Epithelial cell of alveolus of lung (primary cell): ENCODE data around the gene ACSF3.

- RAMPAGE, long total RNA, result no peak
- RRBS, result under 1% methylated on average over 4 of the region's 30 CpGs
Measured at GRCh38 chr16:88706637-88707203, 417 bp downstream of the CTU2 start.

DNA sequence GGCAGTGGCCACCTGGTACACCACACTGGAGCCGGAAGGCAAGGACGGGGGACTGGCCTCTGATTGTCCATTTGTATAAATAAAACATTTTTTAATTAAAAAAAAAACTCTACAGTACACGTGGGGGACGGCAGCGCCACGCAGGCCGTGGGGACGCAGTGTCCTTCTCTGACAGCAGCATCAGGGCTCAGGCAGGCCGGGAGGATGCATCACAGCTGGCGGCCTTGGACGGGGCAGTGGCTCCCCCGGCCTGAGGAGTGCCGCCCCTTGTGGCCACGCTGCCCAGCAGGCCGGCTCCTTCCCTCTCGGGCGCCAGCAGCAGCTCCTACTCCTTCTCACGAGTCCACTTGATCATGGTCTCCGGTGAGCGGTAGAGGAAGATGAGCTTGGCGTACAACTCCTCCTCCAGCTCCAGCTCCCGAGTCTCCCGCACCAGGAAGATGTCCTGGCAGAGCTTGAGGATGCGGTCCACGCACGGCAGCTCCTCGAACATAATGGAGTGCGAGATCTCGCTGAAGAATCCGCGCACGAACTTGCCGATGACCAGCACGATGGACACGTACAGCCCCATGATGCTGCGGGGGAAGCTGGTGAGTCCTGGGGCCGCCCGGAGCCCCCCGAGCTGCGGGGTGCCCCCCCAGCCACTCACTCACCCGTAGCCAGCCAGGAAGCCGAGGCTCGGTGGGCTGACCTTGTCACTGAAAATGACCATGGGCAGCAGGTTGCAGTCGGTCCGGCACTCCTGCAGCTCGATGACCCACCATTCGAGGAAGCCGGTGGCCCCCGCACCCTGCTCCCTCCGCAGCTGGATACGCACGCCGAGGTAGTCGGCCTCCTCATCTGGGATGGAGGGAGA, 9.2 kb downstream of the CTU2 start:
- RAMPAGE, long total RNA, result no peak
- RRBS, result 67% methylated on average over 10 of the region's 54 CpGs

- RAMPAGE, long total RNA, result no peak
- RRBS, result no CpG with 5 or more reads among the region's 11 CpGs
Measured at GRCh38 chr16:88783265-88783812, 1.7 kb downstream of the PIEZO1 start.

- RAMPAGE, long total RNA, result no peak
- RRBS, result 2% methylated on average over 56 of the region's 104 CpGs
Measured at GRCh38 chr16:88784033-88785049, 679 bp downstream of the PIEZO1 start.

DNA sequence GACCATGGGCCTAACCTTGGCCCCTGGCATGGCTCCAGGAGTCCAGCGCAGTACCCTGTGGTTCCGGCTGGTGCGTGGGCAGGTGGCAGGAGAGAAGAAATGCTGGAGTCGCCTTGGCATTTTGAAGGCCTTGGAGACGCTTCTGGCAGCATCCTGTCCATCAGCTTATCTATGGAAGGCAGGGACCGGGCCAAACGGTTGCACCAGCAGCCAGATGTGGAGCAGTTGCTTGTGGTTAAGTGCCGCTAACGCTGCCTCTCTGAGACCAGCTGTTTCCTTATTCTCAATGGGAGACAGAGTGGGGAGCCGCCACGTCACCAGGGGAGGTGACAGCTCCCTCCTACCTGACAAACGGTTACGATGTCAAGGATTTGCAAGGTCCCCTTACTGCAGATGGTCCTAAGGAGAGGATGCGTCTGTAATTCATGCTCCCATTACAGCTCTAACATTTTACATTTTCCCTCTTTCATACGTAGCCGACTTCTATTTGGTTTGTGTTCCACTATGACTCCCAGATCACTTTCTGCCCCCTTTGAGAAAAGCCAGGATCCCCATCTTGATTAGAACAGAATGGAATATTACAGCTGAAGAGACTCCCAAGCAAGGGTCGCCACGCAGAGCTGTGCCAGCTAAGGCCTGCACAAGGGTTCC, 3.6 kb upstream of the CDT1 start:
- RAMPAGE, long total RNA, result no peak
- RRBS, result no CpG with 5 or more reads among the region's 18 CpGs

DNA sequence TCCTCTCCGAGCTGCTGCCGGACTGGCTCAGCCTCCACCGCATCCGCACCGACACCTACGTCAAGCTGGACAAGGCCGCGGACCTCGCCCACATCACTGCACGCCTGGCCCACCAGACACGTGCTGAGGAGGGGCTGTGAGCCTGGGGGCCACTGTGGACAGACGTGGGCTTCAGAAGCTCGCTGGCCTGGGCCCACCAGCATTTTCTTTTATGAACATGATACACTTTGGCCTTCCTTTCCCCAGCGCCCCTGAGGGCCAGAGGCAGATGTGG, 3.7 kb downstream of the APRT start:
- RAMPAGE, long total RNA, result no peak
- RRBS, result no CpG with 5 or more reads among the region's 14 CpGs

- RAMPAGE, long total RNA, result no peak
- RRBS, result 3% methylated on average over 10 of the region's 57 CpGs
Measured at GRCh38 chr16:88810595-88811696, 782 bp downstream of the APRT start.

GRCh38 chr16:88900565-88901062, 34.2 kb upstream of the PABPN1L start:
- RAMPAGE, long total RNA, result no peak
- RRBS, result 4% methylated on average over 3 of the region's 17 CpGs

GRCh38 chr16:88925004-88925939, 51.7 kb downstream of the CBFA2T3 start:
- RAMPAGE, long total RNA, result no peak
- RRBS, result 58% methylated on average over 24 of the region's 41 CpGs

DNA sequence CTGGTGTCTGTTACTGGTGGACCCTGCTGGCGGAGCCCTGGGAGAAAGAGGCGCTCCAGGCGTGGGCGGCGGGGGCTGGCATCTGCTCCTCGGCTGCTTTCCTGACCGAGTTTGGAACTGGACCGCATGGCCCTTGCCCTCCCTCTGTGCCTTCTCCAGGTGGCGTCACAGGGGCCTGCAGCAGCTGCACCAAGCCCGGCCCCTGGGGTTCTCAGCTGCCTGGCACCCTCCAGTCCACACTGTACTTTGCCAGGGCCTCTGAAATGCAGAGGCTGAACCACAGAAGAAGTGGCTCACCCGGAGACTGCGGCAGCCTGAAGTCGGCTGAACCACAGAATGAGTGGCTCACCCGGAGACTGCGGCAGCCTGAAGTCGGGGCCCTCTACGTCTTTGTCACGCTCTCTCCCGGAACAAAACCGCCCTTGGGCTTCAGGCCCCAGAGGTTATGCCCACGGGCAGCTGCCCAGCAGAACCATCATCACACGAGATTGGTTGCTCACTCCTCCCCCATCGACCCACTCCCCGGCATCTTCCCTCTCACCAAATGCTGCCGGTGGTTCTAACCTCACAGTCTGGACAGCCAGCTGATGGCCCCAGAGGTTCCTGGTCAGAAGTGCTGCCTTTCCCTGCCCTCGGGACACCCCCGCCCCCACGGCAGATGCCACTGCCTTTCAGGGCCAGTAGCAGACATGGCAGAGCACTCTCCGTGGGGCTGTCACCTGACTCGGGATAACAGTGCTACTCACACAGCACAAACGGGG, 20.2 kb downstream of the CBFA2T3 start:
- RAMPAGE, long total RNA, result no peak
- RRBS, result 89% methylated on average over 9 of the region's 31 CpGs

DNA sequence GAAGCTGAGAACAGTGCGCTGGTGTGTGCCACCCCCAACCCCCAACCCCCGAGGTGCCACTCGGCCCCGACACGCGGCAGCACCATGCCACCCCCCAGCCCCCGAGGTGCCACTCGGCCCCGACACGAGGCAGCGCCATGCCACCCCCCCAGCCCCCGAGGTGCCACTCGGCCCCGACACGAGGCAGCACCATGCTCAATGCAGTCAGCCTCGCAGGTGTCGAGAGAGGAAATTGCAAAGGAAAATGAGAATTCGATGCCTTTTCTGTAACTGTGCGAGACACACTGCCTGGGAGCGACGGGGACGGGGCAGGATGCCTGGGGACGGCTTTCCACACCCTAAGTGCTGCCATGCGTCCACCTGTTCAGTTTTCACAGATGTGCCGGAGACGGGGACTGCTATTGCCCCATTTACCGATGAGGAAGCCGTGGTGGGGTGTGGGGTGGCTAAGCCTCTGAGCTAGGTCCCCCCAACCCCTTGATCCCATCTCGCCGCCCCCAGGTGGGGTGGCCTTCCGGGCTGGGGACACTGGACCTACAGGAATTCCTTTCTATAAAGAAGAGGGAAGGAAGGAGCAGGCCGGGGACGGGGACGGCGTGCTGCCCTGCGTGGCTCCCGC, 9.8 kb downstream of the CBFA2T3 start:
- RAMPAGE, long total RNA, result no peak
- RRBS, result no CpG with 5 or more reads among the region's 37 CpGs

- RAMPAGE, long total RNA, result no peak
- RRBS, result 36% methylated on average over 6 of the region's 26 CpGs
Measured at GRCh38 chr16:88972766-88973765, 3.9 kb downstream of the CBFA2T3 start.

DNA sequence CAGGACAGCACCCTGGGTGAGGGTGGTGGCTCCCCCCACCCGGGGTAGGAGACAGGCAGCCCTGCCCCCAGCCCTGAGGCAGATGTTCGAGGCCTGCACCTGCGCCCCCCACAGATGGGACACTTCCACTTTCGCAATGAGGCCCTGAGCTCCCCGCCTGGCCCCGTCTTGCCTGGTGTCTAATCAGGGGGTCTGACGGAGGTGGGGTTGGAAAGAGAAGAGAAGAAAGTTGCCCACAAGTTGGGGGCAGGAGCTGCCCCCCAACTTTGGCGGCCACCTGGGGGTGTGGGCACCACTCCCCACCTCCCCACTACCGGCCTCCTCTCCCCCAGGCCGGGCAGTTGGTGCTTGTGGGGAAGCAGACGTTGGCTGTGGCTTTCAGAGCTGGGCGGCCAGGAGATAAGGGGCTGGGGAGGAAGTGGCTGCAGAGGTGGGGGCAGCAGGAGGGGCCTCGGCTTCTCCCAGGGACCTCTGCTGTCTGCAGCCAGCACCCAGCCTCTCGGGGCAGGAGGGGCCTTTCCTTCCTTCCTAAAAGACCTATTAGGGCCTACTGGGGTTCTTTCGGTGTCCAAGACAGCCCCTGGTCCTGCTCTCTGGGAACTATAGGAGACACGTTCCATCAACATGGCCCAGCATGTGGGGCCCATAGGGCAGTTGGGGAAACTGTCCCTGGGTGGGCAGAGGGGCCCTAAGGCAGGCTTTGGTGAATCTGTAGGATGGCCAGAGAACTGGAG, 1.9 kb upstream of the CBFA2T3 start:
- RAMPAGE, long total RNA, result no peak
- RRBS, result no CpG with 5 or more reads among the region's 16 CpGs

DNA sequence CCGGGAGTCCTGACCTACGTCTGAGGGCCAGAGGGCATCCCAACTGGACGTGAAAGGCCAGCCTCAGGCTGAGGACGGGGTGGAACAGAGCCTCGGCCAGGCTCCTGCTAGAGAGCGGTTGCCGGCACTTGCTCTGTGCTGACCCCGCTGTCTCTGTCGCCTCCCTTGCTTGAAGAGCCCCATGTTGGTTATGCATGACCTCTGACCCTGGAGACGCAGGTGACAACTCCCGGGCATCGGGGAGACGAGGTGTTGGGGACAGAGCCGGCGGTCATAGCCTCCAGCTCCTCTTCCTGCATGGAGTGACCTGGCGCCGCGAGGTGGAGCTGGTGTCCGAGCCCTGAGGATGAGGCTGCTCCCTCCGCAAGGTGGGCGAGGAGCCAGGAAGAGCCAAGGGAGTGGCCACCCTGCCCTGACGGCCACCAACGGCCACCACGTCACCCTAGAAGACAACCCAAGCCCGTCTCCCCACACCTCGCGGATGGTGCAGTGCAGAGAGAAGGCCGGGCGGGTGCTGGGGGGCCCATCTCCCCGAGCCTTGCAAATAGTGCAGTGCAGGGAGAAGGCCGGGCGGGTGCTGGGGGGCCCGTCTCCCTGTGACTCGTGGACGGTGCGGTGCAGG, 40.3 kb upstream of the ACSF3 start:
- RAMPAGE, long total RNA, result no peak
- RRBS, result no CpG with 5 or more reads among the region's 36 CpGs

DNA sequence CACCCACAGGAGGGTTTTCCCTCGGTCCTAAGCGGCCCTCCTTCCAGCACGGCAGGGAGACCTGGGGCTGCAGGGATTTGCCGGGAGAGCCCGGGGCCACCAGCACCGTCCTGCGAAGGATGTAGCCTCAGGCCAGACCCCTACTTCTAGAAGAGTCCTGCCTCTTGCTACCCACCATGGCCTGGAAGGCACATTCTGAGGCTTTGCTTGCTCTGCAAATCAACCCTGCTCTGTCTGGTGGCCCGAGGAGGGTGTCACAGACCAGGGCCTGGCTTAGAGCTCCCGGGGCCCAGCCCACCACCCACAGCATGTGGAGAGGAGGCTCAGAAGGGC, 28.9 kb upstream of the ACSF3 start:
- RAMPAGE, long total RNA, result no peak
- RRBS, result 72% methylated on average over 3 of the region's 9 CpGs

- RAMPAGE, long total RNA, result no peak
- RRBS, result 2% methylated on average over 10 of the region's 75 CpGs
Measured at GRCh38 chr16:89093527-89094024, at the start of gene ACSF3. Gene ACSF3 (plus strand): TSS chr16:89093852.

DNA sequence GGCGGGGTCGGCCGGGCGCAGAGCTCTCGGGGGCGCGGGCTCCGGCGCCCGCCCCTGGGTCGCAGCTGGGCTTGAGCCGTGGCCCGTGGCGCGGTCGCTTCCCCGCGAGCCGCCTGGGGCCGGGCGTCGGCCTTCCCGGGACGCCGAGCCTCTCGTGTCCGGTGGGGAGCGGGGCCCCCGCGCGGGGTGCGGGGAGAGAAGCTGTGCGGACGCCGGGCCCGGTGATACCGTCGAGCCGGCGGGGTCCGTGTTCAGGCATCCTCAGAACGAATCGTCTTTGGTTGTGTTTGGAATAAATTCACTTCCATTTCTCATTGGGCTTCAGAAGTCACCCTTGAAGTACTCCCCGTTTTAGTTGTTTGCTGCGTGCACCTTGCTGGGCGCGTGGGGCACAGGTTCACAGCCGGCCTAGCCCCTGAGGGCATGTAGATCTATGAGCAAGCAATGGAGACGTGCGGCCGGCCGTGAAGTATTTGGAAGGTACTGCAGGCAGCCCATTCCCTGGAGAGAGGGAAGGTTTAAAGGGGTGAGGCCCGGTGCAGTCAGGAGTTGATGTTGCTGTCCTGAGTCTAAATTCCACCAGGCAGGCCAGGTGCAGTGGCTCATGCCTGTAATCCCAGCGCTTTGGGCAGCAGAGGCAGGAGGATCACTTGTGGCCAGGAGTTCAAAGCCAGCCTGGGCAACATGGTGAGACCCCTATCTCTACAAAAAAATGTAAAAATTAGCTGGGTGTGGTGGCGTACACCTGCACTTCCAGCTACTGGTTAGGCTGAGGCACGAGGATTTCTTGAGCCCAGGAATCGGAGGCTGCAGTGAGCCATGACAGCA, 587 bp downstream of the ACSF3 start:
- RAMPAGE, long total RNA, result no peak
- RRBS, result 2% methylated on average over 23 of the region's 57 CpGs

DNA sequence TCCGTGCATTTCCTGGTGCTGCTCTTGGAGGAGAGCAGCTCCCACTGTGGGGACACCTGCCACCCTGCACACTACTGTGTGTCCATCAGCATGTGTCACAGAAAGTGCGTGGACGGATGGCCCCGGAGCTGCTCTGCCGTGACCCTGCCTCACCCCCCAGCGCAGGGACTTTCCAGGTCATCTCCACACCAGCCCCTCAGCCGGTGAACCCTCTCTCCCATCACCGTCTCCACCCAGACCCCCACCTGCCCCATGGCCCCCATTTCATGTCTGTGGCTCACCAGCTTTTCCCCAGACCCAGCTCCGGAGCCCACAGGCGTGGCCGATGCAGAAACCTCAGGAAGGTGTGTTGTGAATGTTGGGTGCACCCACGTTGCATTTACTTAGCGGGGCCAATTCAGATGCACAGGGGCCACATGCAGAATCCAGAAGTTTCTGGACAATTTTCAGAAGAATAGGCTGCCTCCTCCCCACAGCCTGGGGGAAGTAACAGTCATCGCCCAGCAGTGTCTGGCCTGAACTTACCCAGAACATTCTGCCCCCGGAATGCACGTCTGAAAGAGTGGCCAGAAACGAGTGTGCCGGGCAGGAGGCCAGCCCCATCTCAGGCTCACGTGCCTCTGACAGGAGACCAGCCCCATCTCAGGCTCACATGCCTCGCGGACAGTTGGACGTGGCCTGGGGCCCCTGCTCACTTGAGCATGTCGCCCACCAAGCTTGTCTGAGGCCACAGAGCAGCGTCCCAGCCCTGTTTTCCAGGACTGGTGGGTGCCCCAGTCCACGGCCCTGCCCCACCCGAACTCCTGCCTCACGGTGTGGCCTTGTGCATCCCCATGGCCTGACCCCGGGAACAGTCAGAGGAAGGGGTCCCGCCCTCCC, 16.6 kb upstream of the CDH15 start:
- RAMPAGE, long total RNA, result no peak
- RRBS, result 45% methylated on average over 7 of the region's 29 CpGs

DNA sequence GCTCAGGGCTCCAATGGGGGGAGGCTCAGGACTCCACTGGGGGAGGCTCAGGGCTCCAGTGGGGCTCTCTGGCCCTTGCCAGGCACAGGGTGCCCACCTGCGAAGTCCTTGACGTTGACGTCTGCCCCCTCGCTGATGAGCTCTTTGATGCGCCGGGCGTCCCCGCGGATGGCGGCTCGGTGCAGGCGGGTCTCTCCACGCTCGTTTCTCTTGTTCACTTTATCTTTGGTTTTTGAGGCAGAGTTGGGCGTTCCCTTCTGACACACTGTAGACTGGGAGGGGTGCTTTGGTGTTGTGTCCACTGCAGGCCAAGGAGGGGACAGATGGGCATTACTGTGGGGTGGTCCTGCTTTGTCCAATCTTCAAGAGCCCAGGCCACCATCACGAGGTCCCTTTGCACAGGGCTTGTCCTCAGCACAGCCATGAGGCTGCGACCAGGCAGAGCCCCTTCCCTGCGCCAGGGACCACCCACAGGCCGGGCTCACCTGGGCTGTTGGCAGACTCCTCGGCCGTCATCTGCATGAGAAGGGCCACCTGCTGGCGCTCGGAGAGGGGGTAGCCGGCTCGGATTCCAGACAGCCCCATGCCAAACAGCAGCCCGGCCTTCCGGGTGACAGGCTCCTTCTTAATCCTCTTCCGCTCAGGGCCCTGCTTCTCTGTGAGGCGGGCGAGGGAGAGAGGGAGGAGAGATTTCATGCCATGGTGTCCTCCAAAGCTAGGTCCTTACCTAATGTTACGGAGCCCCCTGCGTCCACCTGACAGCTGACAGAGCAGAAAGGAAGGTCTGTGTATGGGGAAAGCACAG, 73.2 kb downstream of the ZNF778 start:
- RAMPAGE, long total RNA, result no peak
- RRBS, result 34% methylated on average over 7 of the region's 32 CpGs

DNA sequence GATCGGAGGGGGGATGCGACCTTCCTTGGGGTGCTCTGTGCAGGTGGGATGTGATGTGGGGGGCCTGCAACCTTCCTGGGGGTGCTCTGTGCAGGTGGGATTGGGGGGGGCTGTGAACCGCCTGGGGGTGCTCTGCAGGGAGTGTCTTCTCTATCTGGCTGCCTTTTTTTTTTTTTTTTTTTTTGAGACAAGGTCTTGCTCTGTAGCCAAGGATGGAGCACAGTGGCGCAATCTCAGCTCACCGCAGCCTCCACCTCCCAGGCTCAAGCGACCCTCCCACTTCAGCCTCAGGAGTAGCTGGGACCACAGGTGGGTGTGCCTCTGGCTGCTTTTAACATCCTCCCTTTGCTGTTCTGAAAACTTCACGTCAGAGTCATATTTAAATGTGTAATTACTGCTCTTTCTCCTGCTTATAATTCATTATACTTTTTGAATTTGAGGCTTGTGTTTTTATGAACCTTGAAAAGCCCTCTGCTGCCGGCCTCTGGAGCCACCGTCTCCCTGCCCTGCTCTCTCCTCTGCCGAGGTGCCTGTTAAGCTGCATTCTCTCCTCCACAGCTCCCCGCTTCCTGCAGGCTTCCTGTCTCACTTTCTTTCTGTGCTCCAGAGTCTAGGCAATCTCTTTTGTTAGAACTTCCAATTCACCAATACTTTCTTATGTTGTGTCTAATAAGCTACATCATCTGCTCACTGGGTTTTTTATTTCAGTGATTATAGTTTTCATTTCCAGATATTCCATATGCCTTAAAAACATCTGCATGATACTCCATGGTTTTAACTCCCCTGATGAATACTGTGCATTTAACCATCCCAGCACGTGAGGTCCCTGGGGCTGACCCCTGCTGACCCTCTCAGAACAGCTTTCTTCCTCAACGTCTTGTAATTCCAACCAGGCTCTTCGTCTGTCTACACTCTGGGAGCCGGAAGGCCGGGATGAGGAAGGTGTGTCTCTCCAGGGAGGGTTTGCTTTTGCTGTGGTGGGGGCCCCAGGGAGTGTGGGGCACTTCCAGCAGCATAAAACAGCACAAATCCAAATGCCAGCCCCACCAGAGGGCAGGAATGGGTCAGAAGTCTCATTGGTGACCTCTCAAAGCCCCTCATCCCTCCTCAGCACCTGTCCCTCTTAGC, 78.7 kb downstream of the ZNF778 start:
- RAMPAGE, long total RNA, result no peak
- RRBS, result no CpG with 5 or more reads among the region's 16 CpGs